ENCODE measurements around a stretch of chr13.

DNA sequence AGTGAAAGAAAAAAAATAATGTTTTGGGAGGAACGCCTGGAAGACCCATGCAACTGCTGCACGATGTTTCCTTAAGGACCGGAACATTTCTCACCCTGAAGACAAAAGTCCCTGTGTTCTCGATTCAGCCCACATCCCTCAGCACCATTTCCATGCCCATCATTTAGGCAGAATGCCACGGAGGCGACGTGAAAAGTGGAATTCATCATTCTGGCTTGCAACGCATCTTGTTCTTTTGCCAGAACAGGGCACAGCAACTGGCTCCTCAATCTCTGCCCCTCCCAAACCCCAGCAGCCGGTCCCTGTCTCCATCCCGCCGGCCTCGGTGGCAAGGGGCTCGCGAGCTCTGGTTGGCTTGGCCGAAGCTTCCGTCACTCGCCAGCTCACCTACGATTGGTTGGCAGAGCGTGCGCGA is 1.3 kb upstream of the RAP2A start:
- RAMPAGE, long total RNA, result no peak
- RRBS, result no CpG with 5 or more reads among the region's 21 CpGs

- RAMPAGE, long total RNA, result no peak
- RRBS, result no CpG with 5 or more reads among the region's 11 CpGs
Measured at GRCh38 chr13:97875900-97876473, 77.5 kb upstream of the IPO5 start.

- RAMPAGE, long total RNA, result no peak
- RRBS, result no CpG with 5 or more reads among the region's 9 CpGs
Measured at GRCh38 chr13:98144997-98145606, 2.2 kb downstream of the FARP1 start.

GRCh38 chr13:98173409-98174172 is 3.5 kb downstream of the RNF113B start:
- RAMPAGE, long total RNA, result no peak
- RRBS, result 2% methylated on average over 2 of the region's 10 CpGs

DNA sequence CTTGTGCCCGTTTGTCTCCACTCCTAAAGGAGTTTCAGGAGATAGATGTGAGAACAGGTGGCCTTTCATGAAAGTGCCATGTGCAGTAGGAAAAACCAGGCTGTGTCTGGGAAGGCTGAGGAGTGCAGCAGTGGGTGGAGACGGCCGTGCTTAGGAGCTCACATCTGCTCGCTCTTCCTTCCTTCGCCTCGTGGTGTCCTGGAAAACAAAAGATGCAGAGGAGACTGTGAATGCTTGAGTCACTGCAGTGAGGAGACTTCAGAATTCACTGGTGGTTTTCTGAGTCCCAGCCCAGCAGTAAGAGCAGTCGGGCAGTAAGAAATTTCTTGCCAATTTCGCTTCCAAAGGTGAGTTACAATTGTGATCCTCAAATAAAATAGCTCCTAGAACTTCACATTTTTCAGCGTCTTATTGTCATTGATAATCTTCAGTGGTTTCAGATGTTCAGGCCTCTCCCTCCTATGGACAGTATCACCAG is 138.5 kb upstream of the RNF113B start:
- RAMPAGE, long total RNA, result no peak
- RRBS, result no CpG with 5 or more reads among the region's 9 CpGs

- RAMPAGE, long total RNA, result no peak
- RRBS, result no CpG with 5 or more reads among the region's 30 CpGs
Measured at GRCh38 chr13:98474724-98475426, 102.0 kb downstream of the STK24 start.

DNA sequence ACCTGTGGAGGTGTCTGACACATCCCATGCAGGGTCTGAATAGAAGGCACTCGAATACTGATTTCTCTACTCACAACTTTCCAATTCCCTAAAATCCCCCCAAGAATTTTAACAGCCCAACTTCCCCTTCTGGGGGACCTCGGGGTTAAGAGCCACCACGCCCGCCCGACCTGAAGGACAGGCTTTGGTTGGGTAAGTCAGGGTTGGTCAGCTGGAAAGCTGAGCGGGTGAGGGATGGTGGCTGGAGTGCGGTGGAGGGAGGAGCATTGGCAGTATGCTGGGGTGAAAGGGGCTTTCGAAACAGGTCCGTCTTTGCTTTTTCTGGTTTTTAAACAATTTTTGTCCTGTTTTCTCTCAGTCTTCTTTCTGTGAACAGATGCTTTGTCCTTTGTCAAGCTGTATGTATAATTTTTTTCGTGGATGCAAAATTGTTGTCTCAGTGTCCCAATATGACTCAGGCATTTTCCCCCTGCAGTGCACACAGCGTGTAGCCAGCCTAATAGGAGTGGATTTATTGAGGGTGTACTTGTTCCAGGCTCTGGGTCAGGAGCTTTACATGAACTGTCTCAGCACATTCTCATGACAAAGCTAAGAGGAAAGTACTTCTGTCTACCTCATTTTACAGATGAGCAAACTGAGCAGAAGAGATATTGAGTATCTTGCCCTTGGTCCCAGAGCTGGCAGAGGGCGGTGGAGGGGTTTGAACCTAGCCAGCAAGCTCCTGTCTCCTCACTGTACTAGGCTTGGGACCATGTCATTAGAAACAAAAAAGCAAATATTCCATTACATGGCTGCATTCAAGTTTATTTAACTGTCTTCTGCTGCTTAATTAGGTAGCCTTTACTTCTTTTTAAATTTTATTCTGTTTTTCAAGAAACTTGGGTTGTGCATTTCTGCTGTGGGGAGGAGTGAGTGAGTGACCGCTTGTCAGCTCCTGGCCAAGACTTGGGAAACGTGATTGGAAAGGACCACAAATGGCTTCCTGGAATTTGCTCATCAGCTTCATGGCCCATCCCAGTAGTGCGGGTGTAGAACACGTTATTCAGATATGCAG is 50.8 kb downstream of the STK24 start:
- RAMPAGE, long total RNA, result no peak
- RRBS, result no CpG with 5 or more reads among the region's 16 CpGs

DNA sequence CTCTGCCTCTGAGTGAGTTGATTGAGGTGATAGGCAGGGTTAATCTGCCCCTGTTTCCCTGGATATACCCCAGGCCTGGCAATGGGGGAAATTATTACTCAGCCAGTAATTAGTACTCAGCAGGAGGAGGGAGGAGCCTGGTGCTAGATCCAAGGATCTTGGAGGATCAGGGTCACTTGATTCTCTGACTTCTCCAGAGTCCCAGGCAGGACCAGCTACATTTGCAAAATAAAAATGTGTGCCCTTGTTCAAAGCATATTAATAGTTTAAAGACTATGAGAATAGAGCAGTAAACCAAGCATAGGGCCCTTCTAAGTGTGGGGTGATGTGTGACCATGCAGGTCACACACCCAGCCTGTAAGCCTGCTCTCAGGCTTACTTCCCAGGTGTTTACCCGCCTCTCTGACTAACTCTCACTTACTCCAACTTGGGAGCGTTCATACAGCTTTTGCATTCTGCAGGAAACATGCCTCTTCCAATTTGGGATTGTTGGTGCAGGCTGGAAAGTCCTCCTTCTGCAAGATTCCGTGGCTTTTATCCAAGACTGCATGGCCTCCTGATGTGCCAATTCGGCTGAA is 7.9 kb upstream of the STK24 start:
- RAMPAGE, long total RNA, result no peak
- RRBS, result no CpG with 5 or more reads among the region's 4 CpGs

- RAMPAGE, long total RNA, result no peak
- RRBS, result no CpG with 5 or more reads among the region's 6 CpGs
Measured at GRCh38 chr13:98985032-98985465, 7.2 kb upstream of the DOCK9 start.

- RAMPAGE, long total RNA, result no peak
- RRBS, result no CpG with 5 or more reads among the region's 1 CpG
Measured at GRCh38 chr13:99191923-99192122, 8.8 kb upstream of the UBAC2 start.

DNA sequence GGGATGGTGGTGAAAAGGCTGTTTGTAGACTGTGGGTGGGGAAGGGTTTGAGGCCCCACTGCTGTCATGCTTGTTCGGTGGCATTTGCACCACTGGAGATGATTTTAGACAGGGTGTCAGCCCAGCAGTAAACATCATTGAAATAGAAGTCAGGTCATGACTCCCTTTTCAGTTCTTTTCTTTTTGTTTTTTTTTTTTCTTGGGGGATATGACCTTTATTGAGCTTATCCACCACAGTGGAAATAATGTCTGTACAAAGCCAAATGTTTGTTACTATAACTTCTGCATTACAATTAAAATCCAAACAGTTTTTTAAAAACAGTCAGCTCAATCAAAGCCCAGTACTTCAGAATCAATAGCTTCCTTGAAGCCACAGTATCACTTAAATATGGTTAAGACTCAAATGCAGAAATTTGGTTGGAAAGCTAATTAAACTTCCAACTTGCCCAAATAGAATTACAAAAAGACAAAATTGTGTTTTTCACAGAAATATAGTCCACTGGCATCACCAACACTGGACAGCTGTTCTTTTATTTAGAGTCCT is 14.2 kb downstream of the UBAC2 start:
- RAMPAGE, long total RNA, result no peak
- RRBS, result no CpG with 5 or more reads among the region's 1 CpG

DNA sequence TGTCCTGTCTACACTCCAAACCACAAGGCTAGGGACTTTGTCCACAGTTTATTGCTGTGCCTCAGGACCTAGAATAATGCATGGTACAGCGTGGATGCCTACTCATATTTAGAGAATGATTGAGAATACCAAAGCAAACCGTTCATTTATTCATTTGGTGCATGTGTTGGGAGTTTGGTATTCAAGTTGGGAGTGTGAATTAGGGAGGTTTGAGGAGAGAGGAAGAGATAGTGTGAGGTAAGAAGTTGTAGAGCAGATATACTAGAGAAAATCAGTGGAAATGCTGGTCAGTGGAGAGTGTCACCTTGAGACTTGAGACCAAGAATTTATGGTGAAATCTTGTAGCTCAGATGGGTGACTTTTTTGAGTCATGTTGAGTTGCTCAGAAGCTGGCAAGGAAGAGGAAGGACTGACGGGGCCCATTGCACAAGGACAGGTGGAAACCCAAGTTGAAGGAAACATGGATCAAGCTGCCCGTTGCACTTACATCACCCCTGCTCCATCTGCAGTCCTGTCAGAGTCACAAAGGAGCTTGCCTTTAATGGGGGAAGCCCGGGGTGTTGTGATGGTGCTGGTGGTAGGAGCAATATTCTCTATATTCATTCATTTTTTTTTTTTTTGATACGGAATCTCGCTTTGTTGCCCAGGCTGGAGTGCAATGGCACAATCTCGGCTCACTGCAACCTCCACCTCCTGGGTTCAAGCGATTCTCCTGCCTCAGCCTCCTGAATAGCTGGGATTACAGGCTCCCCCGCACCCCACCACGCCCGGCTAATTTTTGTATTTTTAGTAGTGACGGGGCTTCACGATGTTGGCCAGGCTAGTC is 27.2 kb downstream of the UBAC2 start:
- RAMPAGE, long total RNA, result no peak
- RRBS, result no CpG with 5 or more reads among the region's 14 CpGs

DNA sequence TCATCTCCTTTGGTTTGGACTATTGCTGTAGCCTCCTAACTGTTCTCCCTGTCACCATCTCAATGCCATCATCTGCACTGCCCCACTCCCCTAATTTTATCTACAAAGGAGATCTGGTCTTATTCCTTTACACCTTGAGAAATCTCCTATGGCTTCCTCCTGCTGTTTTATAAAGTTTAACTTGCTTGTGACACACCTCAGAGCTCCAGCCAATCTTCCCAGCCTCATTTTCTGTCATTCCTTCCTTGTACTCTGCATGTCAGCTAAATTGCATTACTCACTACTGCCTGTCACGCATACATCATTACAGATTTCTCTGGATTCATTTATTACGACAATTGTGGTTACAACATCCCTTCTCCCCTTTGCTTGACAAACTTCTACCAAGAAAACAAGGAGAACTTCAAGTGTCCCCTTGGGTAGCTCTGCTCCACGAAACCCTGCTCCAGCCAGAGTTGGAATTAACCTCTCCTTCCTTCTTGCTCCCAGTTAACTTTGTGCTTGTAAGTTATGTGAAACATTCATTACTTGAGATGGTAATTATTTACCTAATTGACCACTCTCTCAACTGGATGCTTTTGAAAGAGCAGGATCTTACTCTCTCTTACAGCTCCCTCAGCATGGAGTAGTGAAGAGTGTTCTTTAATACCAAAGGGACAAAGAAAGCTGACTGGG is 22.0 kb upstream of the GPR18 start:
- RAMPAGE, long total RNA, result no peak
- RRBS, result no CpG with 5 or more reads among the region's 3 CpGs

GRCh38 chr13:99347836-99348643 is 40.8 kb upstream of the GPR183 start:
- RAMPAGE, long total RNA, result no peak
- RRBS, result no CpG with 5 or more reads among the region's 11 CpGs

GRCh38 chr13:99355720-99356170 is 48.5 kb upstream of the GPR183 start:
- RAMPAGE, long total RNA, result no peak
- RRBS, result no CpG with 5 or more reads among the region's 8 CpGs

DNA sequence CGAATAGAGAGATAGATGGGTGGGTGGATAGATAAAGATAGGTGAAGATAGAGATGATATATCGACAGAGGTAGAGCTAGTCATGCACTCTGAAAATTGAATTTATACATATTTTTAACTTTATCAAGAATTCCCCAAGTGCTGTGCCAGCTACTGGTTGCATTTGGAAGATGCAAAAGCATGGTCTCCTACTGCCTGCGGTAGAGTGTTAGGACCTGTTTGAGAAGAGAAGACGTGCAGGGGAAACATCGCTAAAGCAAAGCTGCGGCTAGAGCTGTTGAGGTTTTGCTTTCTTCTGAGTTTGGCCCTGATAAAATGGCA is 88.1 kb upstream of the TM9SF2 start:
- RAMPAGE, long total RNA, result no peak
- RRBS, result no CpG with 5 or more reads among the region's 6 CpGs

GRCh38 chr13:99864450-99864916 is 107.1 kb downstream of the ZIC5 start:
- RAMPAGE, long total RNA, result no peak
- RRBS, result no CpG with 5 or more reads among the region's 12 CpGs

- RAMPAGE, long total RNA, result no peak
- RRBS, result 3% methylated on average over 17 of the region's 49 CpGs
Measured at GRCh38 chr13:99956817-99957545, 14.6 kb downstream of the ZIC5 start.

GRCh38 chr13:99980450-99981111 is 1.0 kb upstream of the ZIC2 start:
- RAMPAGE, long total RNA, result no peak
- RRBS, result under 1% methylated on average over 32 of the region's 79 CpGs

GRCh38 chr13:100274743-100275291 is 185.9 kb downstream of the PCCA start:
- RAMPAGE, long total RNA, result no peak
- RRBS, result no CpG with 5 or more reads among the region's 8 CpGs